Metastatic Pancreatic Carcinoma in the Ovary (tissue), 1 donor: Measurements from ENCODE around the genes CETN1 and CLUL1.

- PRO-cap: no peak
Measured at GRCh38 chr18:194825-196071, 36.9 kb downstream of the USP14 start.

DNA sequence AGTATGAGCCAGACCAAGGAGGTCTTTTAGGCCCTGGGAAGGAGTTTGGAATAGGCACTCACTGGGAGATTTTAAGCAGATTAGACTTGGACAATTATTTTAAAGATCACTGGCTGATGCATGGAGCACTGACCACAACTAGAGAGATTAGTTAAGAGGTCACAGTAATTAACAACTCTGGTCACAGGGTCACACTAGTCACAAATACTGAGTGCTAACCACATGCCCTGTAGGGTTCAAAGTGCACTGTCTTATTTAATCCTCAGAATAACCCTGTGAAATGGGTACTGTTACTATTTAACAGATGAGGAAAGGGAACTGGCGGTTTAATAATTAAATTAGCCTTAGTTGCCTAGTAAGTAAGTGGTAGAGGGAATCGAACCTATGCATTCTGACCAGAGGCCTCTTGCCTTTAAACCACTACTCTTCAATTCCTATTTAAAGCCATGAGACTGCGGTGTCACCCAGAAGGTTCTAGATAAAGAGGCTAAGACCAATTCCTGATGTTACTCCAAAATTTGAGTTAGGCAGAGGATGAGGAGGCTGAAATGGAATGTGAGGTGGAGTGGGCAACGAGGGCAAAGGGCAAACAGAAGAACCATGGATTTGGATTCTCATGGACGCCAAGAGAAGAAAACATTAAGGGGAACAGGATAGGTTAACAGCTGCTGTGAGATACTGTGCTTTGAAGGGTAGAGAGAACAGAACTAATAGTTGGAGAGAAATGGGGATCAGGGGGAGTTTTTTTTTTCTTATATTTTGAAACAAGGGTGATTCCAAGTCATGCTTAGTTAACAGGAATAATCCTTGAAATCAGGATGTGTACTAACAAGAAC lies 49.7 kb downstream of the THOC1 start:
- PRO-cap: no peak

- PRO-cap: no peak
Measured at GRCh38 chr18:332884-333617, 65.2 kb upstream of the THOC1 start.

DNA sequence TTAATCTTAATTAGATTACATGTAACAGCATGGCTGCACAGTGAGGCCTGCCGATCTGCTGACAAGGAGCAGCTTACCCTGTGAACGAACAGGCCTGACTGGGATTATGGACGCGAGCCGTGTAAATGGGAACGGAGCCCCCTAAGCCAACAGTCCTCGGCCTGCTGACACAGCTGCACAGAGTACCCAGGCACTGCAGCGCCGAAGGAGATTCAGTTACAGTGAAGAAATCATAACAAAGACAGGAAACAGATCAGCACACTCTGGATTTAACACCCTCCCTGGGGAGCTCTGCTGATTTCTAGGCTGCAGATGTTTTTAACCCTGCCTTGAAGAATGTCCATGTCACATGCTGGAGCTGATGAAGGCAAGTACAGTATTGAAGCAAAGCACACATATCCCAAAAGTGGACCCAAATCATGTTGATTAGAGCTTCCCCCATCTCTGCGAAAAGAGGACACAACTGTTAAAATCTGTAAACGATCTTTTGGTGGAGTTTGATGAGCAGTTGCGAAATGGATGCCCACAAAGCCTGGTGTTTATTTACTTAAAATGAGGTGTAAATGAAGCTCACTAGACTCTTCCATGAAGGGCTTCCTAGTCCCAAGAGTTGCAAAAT lies 43.3 kb downstream of the COLEC12 start:
- PRO-cap: no peak

GRCh38 chr18:580005-580594 lies at the start of gene CETN1:
Gene CETN1, plus strand, starts transcription at chr18:580380.
- PRO-cap: no peak

- PRO-cap: bidirectional peak, plus-strand start at chr18:597119, minus-strand start at chr18:596759
Measured at GRCh38 chr18:596667-597565, at the start of gene CLUL1. Gene CLUL1, plus strand, starts transcription at chr18:596988.

- PRO-cap: no peak
Measured at GRCh38 chr18:668013-669366, 11.0 kb downstream of the TYMS start.

DNA sequence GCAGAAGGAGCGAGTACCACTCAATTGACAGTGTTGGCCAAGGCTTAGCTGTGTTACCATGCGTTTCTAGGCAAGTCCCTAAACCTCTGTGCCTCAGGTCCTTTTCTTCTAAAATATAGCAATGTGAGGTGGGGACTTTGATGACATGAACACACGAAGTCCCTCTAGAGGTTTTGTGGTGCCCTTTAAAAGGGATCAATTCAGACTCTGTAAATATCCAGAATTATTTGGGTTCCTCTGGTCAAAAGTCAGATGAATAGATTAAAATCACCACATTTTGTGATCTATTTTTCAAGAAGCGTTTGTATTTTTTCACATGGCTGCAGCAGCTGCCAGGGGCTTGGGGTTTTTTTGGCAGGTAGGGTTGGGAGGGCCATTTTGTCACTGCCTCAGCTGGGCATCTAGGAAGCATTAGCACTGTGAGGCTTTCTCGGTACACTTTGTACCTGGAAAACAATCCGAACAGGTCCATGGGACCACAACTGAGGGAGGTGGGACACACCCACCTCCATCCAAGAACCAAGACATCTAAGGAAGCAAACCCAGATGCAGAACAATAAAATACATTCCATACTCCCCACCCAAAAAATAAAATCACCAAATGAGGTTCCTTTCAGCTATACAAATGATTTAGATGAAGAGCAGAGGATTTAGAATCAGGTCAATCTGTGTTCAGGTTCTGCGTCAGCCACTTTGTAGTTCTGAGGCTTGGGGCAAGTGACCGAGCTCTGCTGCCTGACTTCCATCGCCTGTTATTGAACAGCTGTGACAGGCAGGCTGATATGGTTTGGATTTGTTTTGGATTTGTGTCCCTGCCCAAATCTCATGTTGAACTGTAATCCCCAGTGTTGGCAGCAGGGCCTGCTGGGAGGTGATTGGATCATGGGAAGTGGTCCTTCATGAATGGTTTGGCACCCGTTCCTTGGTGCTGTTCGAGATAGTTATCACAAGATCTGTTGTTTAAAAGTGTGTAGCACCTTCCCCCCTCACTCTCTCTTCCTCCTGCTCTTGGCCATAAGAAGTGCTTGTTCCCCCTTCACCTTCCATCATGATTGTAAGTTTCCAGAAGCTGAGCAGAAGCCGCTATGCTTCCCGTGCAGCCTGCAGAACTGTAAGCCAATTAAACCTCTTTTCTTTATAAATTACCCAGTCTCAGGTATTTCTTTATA lies 18.4 kb downstream of the TYMS start:
- PRO-cap: no peak

DNA sequence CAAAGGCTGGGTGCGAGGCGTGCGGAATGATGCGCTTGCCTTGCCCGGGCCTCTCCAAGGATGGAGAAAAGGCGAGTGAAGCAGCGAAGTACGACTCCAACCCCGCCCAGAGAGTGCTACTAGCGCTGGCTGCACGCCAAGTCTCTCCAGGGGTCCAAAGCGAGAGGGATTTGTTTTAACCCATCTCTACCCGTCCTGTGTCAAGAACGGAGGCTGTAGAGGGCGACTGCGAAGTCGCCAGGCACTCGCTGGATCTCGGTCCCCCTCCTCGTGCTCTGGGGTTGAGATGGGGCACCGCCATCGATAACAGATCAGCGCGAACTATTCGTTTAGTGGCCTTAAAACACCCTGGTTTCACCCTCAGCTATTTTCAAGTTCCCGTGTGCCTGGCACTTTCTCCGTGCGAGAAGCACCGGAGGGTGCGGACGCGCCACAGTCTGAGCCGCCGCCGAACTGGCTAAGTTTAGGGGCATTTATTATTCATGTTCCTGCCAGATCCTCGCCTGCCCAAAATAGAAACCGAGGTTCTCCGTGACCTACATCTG lies 2.0 kb downstream of the ADCYAP1 start:
- PRO-cap: unidirectional peak, minus-strand start at position 62 of the sequence; bidirectional peak, plus-strand start outside the sequence, minus-strand start at position 455 of the sequence

GRCh38 chr18:2302639-2303770 lies 268.3 kb downstream of the METTL4 start:
- PRO-cap: no peak

DNA sequence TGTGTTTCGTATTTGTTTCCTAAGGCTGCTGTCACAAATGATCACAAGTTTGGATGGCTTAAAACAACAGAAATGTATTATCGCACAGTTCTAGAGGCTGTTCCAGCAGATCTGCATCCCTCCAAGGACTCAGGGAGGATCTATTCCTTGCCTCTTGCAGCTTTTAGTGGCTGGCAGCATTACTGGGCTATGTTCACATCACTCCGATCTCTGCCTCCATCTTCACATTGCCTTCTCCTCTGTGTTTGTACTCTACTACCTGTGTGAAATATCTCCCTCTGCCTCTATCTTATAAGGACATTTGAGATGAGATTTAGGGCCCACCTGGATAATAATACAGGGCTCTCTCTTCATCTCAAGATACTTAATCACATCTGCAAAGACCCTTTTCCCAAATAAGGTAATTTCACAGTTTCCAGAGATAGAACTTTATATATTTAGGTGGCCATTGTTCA lies 19.0 kb downstream of the NDC80 start:
- PRO-cap: no peak

- PRO-cap: no peak
Measured at GRCh38 chr18:2730771-2731502, 75.4 kb downstream of the SMCHD1 start.

DNA sequence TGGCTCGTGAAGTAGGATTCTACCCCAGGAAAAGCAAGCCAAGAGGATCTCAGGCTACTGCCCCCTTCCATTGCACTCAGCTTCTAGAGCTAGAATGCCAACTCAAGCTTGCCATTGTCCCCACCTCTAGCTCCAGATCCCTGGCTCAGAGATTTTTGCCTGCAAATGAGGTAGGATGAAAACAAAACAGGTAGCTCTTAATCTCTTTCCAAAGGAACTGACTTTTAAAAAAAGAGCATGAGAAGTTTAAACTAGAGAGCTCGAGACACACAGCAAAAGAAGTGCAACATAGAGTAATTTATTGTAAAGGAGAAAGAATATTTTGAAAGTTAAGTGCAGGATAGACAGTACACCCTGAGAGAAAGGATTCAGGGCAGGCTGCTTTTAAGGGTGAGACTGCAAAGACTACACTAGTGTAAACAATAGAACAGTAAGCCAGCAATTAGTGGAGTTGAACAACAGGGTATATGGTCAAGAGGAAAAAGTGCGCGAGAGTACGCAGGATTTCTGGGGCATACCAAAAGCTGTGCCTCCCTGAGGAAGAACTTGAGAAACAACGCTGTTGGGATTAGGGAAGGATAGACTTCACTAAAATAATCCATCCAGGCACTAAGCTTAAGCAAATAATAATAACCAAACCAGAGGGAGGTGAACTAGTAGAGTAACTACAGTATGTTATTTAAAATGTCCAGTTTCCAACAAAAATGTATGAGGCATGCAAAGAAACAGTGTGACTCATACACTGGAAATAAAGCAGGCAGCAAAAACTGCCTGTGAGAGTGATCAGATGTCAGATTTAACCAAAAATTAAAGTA lies 40.8 kb upstream of the EMILIN2 start:
- PRO-cap: no peak

GRCh38 chr18:2848393-2849253 lies 1.8 kb downstream of the EMILIN2 start:
- PRO-cap: no peak

DNA sequence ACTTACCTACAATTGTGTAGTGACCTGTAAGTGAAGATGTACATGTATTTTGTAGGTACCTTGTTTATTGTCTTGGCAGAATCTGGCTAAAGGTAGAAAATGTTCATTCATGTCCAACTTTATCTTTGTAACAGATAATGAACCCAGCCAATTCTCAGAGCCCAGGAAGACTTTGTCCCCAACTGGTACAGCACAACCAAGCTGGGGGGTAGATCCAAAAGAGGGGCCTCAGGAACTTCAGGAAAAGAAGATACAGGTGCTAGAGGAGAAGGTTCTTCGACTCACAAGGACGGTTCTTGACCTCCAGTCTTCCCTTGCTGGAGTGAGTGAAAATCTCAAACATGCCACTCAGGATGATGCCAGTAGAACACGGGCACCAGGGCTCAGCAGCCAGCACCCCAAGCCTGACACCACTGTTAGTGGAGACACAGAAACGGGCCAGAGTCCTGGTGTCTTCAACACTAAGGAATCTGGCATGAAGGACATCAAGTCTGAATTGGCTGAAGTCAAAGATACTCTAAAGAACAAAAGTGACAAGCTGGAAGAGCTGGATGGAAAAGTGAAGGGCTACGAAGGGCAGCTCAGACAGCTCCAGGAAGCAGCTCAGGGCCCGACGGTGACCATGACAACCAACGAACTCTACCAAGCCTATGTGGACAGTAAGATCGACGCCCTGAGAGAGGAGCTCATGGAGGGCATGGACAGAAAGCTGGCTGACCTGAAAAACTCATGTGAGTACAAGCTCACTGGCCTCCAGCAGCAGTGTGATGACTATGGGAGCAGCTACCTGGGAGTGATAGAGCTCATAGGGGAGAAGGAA lies 43.8 kb downstream of the EMILIN2 start:
- PRO-cap: no peak

DNA sequence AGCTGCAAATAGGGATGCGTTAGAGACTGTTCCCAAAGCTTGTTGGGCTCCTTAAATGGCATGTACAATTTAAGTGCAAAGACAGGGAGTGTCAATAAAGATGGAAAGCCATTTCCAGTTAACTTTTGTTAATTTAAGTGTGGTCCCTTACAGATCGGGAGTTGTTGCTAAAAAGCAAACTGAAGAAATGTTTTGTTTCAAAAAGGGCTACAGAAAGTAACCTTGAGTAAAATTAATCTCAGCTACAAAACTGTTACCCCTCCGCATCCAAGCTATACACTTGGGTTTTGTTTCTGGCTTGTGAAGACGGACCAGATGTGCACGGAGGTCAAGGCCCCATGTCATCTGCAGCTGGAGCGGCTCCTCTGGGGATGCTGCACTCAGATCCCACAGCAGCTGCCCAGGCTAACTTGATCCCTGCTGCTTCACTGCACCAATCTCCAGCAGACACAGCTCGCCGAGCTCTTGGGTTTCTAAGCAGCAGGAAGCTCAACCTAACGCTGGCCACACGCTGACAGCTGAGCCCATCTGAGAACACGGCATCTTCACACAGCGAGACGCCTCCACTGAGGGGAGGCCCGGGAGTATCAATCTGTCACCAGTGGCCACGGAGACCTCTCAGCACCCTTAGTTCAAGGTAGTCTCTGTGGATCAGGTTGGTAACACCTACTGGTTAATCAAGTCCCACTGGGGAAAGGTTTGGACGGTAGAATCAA lies 67.3 kb downstream of the EMILIN2 start:
- PRO-cap: no peak

DNA sequence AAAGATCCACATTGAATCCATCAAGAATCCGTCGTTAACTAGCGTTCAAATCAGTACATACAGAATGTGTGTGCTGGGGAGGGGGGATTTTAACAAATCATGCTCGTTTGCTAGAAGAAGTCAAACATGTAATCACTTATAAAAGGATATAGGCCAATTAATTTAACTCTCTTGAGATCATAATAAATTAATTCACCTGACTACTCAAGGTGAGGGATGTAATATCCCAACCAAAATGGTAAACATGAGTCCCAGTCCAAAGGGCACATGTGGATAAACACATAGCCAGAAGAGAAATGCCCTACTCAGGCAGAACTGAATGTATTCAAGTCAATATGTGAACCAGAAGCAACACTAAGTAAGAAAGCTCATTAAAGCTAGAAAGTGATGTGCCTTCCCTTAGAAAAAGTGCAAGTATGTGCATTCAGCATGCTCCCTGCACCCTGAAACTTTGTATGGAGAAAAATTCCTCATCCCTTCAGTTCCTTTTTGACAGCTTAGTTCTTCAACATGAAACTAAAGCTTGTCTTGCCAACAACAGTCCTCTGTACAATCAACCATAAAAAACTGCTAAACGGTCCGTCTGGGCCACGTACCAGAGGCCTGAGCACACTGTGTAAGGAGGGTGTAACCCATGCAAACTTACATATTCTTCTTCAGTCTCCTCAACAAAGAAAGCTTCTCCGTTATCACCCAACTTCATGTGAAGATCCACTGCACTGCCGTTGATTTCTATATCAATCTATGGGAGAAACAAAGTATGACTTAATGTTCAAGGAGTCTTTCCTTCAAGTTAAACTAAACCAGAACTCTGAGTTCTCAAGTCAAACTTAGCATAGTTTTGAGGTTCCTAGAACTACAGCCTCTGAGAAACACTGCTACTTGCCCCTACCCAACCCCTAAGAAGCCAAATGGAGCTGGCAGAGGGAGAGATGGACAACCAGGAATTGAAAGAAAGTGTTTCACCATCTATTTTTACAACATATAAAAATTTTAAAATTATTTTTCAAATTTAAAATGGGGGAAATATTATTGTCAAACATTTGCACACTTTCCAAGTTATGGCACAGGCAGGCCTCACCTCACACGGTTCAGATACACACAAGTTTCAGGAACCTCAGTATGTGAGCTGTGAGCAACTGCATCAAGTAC lies 58.7 kb downstream of the LPIN2 start:
- PRO-cap: no peak

DNA sequence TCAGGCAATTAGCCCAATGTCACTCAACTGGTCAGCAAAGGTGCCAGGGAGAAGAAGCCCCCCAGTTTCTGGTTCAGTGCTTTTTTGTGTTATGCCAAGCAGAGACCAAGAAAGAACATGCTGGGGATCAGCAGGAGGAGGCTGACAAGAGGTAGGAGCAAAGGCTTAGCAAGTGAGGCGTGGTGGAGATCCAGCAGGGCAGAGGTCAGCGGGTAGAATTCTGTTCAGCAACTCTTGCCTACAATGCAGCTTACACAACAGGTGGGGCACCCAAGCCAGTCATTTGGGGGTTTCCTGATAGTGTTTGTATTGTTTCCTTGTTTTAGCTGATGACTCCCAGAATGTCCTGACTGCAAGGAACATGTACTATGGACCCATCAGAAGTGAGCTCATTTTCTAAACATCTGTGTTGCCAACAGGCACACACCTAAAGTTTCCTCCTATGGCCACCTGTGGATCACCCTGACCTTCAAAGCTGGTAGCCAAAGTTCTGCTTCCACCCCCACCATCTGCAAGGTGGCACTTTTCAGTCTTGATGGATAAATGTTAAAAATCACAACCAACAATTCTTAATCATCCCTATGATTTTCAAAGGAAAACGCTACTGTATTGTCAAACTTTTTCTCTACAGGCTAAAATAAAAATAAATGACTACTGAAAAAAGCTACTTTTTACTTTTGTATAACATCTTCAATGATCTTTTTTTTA lies 28.0 kb downstream of the LPIN2 start:
- PRO-cap: no peak

GRCh38 chr18:3027316-3028208 lies 14.6 kb upstream of the LPIN2 start:
- PRO-cap: no peak

- PRO-cap: no peak
Measured at GRCh38 chr18:3061164-3061517, 48.2 kb upstream of the LPIN2 start.